Gallbladder (tissue), 1 donor: Measurements from ENCODE around the gene FETUB.

- PRO-cap, result no peak
Observed at GRCh38 chr3:186532568-186533204, 11.5 kb downstream of the CRYGS start.

- PRO-cap, result no peak
Observed at GRCh38 chr3:186640237-186641069, at the start of gene FETUB. FETUB (plus strand) TSS chr3:186640399.

DNA sequence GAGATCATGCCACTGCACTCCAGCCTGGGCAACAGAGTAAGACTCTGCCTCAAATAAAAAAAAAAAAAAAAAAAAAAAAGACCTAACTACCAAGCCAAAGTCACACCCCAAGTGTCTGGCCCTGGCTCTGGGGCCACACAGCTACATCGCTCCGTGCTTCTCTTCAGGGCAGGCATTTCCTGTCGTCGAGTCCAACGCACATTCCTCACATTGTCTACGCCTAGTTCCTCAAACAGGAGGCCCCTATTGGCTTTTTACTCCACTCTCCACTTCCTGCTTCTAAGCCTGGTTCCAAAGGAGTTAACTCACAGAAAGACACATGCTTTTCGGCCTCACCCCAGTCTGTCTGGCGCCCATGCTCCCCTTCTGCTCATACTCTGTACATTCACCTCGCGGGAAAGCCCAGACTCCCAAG lies 28.8 kb downstream of the KNG1 start:
- PRO-cap, result bidirectional peak, plus-strand start at position 297 of the sequence, minus-strand start at position 162 of the sequence

- PRO-cap, result no peak
Observed at GRCh38 chr3:186772730-186773162, 10.6 kb upstream of the EIF4A2 start.

GRCh38 chr3:186788578-186789640 lies 5.5 kb downstream of the EIF4A2 start:
- PRO-cap, result no peak

DNA sequence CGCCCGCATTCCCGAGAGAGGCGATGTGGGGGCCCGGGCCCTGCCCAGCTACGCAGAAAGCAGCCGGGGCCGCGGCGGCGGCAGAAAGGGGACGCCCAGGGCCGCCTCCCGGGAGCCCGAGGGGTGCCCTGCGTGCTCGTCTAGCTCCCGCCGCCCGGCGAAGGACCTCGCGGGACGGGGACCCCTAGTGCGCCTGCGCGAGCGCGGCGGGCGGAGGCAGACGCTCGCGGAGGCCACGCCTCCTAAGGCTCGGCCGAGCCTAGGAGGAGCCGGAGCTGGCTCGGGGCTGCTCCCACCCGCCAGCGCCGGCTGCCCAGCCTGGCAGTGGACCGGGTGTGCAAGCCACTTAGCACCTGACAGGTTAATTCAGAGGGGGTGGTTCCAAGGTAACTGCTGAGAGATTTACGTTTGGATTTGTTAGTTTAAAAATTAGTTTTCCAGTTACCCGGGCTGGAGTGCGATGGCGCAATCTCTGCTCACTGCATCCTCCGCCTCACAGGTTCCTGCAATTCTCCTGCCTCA lies 15.1 kb upstream of the ADIPOQ start:
- PRO-cap, result unidirectional peak, minus-strand start at position 155 of the sequence

- PRO-cap, result no peak
Observed at GRCh38 chr3:186871054-186871654, 28.6 kb downstream of the ADIPOQ start.

DNA sequence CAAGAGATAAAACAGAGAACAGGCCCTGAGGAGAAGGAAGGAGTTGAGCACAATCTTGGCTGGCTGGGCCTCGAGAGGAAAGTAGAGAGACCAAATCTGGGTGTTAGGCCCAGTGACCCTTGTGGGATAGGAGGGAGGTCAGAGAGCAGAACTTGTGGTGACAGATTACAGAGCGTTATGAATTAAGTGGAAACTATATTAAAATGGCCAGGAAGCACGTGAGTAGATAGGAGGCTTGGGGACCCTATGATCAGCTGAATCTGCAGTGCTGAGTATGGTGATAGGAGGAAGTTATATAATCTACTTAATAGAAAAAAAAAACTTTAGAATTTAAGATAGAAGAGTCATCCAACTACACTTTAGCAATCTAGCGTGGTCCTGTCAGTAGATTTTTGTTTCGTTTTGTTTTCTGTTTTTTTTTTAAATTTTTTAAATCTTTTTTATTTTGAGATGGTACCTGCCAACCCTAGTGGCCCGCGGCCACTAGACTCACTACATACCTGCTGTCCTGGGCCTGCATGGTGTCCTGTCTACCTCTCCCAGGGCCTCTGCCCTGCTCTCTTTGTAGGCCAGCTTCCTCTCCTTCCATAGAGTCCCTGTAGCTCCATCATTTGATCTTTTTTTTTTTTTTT lies 30.1 kb downstream of the ST6GAL1 start:
- PRO-cap, result no peak

DNA sequence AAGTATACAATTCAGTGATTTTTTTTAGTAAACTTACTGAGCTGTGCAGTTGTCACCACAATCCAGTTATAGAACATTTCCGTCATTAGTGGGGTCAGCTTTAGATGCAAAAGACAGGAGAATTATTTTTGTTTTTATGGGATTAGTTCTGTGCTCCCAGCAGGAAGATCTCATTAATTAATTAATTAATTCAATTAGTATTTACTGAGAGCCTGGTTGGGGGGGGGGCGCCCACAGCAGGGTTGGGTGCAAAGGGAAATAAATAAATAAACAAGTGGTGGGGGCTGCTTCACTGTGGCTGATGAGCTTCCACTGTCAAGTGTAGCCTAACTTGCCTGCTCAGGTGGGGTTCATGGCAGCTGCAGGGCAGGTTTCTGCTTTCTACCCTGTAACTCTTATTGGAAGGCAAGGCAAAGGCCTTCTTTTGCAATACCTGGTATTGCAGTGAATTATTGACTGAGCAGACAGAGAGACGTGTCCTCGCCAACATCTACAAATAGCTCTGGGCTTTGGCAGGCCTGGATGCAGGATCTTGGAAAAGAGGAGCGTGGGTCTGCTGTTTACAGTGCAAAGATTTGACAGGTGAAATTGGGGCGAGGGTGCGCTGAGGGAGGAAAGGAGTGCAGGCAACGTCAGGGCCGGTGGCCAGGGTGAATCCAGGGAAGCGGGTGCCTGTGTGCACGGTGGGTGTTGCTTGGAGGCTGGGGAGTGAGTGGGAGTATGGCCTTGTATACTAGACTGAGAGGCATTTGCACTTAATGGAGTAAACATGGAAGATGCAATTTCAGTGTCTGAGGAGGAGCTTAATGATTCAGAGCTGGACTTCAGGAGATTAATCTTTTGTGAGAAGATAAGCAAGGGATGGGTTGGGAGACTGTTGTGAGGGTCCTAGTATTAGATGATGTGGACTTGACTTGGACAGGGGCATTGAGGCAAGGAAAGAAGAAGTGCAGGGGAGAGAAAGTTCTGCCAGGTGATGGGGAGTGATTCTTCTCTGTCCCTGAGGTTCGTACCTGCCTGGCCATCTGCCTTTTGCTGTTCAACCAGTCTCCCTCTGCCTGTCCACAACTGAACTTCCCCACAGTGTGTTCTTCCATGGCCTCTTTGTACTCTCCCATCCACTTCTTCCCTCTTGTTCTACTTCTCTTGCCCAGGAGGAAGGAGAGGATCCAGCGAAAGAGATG lies 44.6 kb downstream of the ST6GAL1 start:
- PRO-cap, result no peak

DNA sequence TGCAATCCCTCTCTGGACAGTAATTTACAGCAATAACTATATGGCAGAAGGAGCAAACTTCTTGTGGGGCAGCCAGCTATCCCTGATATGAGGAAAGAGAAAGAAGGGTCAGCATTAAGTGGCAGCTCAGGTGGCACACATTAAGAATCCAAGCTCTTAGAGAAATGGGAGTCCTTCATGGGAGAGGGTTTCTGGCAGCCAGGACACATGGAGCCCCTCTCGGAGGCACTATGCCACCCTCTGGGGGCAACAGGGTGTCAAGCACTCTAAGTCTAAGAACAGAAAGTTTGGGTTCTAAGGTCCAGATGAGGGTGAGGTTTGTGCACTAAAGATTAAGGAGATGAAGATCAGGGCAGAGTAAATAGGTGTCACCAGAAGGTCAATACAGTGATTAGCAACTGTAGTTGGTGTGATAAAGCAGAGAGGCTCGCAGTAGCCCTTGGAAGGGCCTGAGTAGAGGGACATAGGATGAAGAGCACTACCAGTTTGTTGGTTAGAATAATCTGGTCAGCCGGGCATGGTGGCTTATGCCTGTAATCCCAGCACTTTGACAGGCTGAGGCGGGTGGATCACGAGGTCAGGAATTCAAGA lies 89.3 kb downstream of the ST6GAL1 start:
- PRO-cap, result no peak

DNA sequence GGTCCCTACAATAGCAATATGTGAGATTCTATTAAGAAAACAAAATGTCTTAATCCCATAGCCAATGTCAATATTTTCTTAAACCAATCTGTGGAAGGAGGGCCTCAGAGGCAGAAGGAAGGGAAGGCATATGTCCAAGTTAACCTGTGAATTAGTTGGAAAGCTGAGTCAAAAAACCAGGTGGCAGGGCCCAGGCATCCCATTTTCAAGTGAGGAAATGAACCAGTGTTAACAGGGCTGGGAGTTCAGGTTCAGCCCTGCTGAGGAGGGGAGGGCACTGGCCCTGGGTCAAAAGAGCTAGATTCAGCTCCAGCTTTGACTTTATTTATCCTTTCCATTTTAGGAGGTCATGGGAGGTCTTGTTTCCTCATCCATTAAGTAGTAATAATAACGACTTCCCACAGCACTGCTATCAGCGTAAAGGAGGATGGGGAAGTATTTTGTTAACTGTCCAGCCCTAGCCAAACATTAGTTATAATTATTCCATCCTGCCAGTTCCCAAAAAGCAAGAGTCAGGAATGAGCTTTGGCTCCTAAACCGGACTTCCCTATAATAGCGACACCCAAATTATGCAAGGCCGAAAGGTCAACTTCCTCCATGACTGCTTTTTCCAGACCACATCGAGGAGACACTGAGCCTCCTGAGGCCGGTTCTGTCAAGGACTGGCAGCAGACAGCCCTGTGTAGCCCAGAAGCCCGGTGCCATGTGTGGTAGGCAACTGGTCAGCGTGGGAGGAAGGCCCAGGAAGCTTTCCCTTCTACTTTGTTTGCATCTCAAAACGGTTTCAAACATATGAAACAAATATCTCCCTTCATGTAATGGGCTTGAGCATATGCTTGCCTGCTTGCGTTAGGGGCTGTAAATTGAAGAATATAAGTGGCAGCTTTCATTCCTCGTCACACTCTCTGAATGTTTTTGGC lies 3.1 kb downstream of the MASP1 start:
- PRO-cap, result no peak

- PRO-cap, result no peak
Observed at GRCh38 chr3:187290922-187291581, 485 bp downstream of the MASP1 start.

GRCh38 chr3:187295381-187295769 lies 3.8 kb upstream of the MASP1 start:
- PRO-cap, result no peak

- PRO-cap, result no peak
Observed at GRCh38 chr3:187721169-187721896, 19.0 kb upstream of the RTP2 start.

- PRO-cap, result no peak
Observed at GRCh38 chr3:187957295-187957599, 196.7 kb upstream of the LPP start.

DNA sequence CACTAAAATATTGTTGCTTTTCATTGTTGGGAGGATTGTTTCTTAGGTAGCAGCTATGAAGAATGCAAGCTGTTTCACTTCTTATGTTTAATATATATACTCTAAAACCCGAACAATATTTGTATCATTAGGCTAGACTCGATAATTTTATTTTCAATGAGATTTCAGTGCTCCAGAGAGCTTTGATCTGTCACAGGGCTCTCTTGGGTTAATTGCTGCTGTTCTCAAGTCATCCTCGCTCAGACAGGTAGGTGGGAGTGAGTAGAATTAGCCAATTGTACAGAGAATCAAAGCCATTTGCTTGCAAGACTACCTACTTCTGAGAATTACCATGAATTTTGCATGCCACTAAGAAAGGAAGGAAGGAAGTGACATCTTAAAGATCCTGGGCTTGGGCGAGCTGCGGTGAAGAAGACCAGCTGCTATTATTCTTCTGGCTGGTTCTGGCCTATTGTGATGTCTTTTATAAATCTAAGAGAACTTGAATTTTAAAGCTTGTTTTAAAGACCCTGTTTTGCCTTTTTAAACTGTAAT lies 154.2 kb upstream of the LPP start:
- PRO-cap, result unidirectional peak, plus-strand start at position 388 of the sequence

DNA sequence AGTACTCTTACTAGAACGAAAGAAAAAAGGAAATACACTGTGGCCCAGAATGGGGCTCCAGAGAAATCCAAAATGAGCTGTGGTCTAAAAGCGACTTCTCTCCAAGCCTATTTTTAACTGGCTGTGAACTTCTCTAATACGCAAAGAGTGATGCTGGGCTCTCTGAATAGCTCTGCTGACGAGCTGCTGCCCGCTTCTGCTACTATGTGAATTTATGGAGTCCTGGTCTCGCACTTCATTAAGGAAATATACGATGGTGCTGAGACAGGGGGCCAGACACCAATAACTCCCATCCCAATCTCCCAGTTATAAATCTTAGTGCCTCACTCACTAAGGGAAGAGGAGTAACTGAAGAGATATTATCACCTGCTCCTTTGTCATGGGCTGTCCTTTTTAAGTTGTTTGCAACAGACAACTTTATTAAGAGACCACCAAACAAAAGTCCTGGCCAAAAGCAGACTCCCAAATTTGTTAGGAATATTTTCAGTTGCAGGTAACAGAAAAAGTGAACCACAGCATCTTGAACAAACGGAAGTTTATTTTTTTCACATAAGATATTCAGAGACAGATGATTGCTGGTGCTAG lies 55.9 kb upstream of the LPP start:
- PRO-cap, result no peak

DNA sequence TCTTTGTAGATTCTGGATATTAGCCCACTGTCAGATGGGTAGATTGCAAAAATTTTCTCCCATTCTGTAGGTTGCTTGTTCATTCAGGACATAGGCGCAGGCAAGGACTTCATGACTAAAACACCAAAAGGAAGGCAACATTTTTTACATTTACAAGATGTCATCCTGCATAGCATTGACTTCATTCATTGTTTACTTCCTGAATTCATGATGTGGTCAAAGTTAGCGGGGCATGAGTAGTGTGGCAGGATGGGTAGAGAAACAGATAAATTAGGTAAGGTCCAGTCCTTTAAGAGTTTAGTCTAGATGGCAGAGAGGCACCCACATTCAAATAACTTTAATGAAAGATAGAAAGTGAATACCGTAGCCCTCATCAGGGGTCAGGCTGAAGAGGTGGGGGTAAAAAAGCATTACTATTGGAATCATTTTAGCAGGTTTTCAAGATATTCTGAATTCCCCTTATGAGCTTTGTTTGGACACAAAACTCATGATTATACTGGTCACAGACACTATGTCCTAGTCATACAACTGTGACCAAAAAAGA lies 44.9 kb upstream of the LPP start:
- PRO-cap, result no peak

GRCh38 chr3:188189383-188189986 lies 35.5 kb downstream of the LPP start:
- PRO-cap, result no peak

- PRO-cap, result no peak
Observed at GRCh38 chr3:188240485-188240876, 86.5 kb downstream of the LPP start.